Mesenchymal stem cell of adipose (primary cell): ENCODE measurements around a stretch of chr17.

DNA sequence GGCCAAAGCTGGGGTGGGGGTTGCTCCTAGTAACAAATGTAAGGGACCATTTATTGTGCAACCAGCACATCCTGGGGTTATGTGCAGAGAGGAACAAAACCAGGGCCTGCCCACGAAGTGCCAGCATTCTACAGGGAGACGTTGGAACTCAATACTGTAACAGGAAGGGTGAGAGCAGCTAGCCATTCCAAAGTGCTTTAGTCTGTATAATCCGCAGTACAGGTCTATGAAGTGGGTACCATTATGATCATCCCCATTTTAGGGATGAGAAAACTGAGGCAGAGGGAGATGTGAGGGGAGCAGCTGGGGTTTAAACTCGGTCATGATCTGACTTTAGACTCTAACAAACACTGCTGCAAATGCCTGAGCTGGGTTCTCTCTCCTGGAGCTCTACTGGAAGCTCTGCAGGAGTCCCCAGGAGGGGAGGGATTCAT, 1.3 kb upstream of the RHBDF2 start:
- CAGE, long polyA plus RNA: no peak

DNA sequence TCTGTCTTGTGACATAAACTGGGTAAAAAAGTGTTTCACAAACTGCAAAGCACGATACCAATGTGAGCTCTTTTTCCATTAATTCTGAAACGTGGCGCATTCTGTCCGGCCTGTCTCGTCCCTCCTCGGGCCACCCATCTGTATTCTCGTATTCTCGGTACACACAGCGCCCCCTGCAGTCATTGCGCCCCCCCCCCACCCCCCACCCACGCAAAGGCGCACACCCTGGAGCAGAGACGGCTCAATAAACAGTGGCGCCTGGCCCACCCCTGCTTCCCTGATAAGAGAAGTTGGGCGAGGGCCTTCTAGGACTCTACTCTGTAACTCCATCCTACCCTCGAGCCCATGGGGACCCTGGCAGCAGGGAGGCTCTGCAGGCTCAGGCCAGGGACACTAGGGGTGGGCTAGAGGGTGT, 8.6 kb downstream of the CYGB start:
- CAGE, long polyA plus RNA: no peak

- CAGE, long polyA plus RNA: no peak
Measured at GRCh38 chr17:76563444-76563890, 22.2 kb downstream of the ST6GALNAC2 start.

DNA sequence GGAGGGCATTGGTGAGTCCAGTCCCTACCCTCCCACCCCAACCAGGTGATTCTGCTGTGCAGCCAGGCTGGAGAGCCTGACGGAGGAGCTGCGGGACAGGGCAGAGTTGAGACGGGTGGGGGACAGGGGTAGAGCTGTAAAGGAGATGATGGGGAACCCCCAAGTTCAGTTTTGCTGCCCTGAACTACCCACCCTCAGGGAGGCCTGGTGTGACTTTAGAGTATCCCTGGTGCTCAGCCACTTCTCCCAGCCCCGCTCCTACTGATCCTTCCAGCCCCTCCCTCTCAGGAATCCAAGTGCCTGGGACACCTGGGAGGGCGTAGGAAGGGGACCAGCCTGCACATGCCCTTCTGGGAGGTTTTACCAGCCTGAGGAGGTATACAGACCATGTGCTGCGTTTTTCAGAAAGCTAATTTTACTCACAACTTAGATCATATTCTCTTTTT, 4.2 kb downstream of the ST6GALNAC2 start:
- CAGE, long polyA plus RNA: no peak

- CAGE, long polyA plus RNA: no peak
Measured at GRCh38 chr17:76582556-76583176, 3.0 kb downstream of the ST6GALNAC2 start.

GRCh38 chr17:76640058-76640850, 3.3 kb downstream of the ST6GALNAC1 start:
- CAGE, long polyA plus RNA: no peak

- CAGE, long polyA plus RNA: no peak
Measured at GRCh38 chr17:76751903-76752521, 14.1 kb downstream of the MFSD11 start.

- CAGE, long polyA plus RNA: no peak
Measured at GRCh38 chr17:76773447-76773716, 35.5 kb downstream of the MFSD11 start.

DNA sequence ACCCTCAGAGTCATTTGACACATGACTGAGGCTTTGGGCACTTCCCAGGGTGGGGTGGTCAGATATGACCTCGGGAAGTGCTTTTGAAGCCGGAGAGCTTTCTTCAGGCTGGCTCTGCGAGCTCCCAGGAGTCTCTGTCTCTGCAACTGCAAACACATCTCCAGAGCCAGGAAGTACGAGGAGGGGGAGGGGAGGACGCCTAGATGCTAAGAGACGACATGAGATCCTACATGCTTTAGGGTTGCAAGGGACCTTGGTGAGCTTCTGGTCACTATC, 661 bp upstream of the MGAT5B start:
- CAGE, long polyA plus RNA: no peak

GRCh38 chr17:76872486-76873193, 4.4 kb downstream of the MGAT5B start:
- CAGE, long polyA plus RNA: no peak

- CAGE, long polyA plus RNA: no peak
Measured at GRCh38 chr17:76969439-76969810, 101.2 kb downstream of the MGAT5B start.

- CAGE, long polyA plus RNA: no peak
Measured at GRCh38 chr17:77085939-77086454, 54.8 kb upstream of the SEC14L1 start.

DNA sequence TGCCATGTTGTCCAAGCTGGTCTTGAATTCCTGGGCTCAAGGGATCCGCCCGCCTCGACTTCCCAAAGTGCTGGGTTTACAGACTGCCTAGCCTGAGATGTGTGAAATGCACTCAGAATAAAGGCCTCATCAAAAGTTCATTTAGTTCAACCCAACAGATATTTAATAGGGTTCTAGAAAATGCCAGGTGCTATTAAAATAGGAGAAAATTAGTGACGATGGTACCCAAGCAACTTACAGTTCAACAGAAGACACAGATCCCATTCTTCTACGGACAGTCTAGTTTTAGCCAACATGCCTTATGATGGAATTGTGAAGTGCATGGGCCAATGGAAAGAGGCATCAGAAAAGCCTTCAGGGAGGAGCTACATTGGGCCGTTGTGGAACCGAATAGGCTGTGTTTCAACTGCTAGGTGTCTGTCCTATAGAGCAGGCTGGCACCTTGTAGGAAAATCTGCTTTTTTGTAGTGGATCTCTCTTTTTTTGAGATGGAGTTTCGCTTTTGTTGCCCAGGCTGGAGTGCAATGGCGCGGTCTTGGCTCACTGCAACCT, 9.9 kb upstream of the SEC14L1 start:
- CAGE, long polyA plus RNA: no peak

- CAGE, long polyA plus RNA: no peak
Measured at GRCh38 chr17:77139791-77140195, 976 bp upstream of the SEC14L1 start.

DNA sequence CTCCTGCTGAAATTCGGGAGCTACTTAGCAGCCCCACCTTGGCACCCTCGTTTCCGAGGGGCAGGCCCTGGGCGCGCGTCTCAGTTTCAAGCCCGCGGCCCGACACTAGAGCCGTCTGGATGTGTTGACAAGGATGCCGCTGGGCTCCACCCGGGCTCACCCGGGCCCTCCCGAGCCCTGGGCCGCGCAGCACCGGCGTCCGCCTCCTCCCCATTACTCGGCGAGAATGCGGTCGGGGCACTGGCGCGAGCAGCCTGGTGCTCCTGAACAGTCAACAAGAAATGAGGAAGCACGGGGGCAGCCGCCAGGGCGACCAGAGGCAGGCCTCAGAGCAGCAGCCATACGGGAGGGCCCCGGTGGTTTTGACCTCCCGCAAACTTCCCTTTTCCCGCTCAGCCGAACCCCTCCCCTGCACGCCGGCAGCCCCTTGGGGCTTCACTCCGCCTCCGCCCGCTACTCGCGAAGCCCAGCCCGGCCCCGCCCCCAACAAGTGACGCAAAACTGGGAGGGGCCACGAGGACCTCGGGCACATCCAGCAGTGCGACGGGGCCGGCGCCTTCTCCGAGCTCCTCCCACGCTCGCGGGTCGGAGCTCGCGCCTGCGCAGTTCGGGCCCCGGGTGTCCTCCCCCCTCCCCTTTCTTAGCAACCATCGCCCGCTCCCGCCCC, 440 bp upstream of the SEC14L1 start:
- CAGE, long polyA plus RNA: no peak

GRCh38 chr17:77148523-77149318, 8.0 kb downstream of the SEC14L1 start:
- CAGE, long polyA plus RNA: no peak

DNA sequence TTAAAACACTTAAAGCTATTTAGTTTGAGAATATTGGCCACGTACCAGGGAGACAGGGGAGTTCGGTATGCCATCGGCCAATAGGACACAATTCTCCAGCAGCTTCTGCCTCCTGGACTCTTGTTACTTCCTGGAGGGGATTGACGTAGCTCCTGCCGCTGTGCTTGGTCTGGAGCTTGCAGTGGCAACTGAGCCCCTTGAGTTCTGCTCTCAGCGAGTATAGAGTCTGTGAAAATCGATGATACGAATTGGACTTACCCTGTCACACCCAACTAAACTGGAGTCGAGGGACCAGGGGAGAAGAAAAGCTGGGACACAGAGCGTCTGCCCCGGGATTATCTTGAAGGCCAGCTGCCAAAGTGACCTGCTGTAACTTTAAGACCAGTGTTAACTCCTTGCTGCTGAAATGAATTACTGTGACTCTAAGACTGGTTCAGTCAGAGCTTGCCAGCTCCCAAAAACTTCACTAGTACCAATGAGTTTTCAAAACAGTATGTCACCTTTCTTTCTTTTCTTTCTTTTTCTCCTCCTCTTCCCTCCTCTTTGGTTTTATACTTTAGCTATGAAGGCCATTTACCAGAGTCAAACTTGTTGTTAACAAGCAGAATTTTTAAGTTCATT, 22.3 kb downstream of the SEC14L1 start:
- CAGE, long polyA plus RNA: no peak

- CAGE, long polyA plus RNA: no peak
Measured at GRCh38 chr17:77220942-77221759, 60.1 kb upstream of the SEPTIN9 start.

DNA sequence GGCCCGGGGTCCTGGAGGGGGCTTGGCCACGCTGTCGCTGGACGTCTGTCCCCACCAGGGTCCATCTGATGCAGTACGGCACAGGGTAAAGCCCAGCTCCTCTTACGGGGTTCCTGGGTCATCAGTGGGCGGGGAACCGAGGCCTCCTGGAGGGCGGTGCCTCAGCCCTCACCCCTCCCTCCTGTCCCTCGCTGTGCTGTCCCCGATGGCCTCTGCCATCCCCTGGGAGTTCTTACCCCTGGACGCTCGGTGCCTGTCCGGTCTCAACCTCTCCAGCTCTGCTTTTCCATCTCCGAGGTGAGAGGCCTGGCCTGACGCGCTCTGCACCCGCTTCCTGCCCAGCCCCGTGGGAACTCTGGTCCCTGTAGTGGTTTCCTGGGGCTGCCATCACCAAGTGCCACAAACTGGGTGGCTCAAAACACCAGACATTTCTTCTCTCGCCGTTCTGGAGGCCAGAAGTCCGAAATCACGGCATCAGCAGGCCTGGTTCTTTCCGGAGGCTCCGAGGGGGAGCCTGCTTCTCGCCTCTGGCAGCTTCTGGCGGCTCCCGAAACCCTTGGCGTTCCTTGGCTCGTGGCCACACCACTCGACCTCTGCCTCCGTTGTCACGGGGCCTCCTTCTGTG, 42.3 kb downstream of the SEPTIN9 start:
- CAGE, long polyA plus RNA: no peak

DNA sequence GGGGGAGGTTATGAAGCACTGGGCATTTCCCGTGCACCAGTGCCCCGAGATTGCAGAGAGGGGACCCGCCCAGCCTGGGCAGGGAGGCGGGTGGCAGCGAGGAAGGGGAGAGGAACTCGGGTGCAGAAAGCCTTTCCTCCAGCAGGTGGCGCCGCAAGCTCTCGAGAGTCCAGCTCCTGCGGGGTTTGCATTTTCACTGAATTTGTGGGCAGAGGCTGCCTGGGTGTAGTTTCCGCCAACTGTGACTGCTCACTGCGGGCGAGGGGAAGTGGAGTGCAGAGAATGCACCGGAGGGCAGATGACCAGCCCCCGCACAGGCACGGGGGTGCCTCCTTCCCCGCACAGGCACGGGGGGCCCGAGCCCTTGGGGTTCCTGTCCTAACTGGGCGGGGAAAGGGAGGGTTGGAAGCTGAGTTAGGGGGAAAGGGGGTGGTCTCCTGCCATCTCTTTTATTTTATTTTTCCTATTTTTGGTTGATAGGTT, 50.2 kb downstream of the SEPTIN9 start:
- CAGE, long polyA plus RNA: no peak